SUDHL5 (cell line): ENCODE measurements around the gene MCF2L.

- PRO-cap: no peak
Measured at GRCh38 chr13:111372621-111373079, 52.2 kb downstream of the TEX29 start.

- PRO-cap: no peak
Measured at GRCh38 chr13:111892787-111893604, 174.0 kb upstream of the SOX1 start.

DNA sequence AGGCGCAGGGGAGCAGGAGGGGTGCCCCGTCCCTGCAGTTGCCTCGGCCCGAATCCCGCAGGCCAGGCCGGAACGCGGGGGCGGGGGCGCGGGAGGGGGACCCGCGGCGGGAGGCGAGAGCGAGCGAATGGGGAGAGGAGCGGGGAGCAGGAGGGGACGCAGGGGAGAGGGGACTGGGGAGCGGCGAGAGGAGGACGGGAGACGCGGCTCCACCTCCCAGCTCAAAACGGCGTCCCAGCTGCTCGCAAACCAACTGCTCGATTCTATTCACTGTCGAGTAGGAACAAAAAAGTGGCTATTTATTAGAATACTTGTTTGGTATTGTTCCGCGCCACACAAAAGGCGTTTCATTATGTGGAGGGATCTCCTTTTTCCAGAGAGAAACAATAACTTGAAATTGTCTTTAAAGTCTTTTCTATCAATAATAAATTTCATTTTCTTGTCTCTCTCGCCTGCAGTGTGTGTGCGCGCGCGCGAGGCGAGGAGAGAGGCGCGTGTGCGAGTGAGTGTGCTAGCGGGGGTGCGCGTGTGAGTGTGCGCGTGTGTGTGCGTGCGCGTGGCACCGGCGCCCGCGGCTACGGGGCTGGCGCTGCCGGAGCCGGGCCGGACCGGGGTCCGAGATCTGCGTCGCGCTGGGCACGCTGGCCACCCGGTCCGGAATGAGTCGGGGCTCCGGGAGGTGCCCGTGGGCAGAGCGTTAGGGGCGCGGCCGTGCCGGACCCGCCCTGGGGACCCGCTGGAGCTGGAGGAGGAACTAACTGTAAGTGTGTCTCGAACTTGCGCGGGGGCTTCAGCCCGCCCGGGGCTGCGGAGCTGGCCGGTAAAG is 10.5 kb upstream of the SOX1 start:
- PRO-cap: no peak

DNA sequence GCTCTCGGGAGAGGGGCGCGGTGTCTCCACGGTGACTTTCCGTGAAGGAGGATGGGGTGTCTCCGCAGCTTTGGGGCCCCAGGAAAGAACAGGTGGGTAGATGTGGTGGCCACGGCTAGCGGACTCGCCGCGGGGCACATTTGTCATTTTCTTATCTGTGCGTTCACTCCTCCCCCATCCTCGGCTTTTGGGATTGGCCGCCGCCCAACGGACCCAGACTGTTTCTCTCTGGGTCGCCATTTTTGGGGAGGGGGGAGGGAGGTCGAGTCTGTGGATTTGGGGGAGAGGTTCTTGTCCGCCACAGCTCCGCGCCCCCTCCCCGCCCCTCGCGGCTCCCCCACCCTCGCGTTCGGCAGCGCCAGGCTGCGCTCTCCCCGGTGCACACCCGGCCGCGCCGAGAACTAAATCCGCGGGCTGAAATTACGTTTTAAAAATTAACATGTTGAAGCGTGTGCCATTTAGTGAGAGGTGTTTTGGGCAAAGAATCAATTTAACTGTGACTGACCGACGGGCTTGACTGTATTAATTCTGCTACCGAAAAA is 9.8 kb upstream of the SOX1 start:
- PRO-cap: no peak

GRCh38 chr13:112163778-112164019 is 96.8 kb downstream of the SOX1 start:
- PRO-cap: no peak

- PRO-cap: no peak
Measured at GRCh38 chr13:112229975-112230464, 146.1 kb upstream of the SPACA7 start.

DNA sequence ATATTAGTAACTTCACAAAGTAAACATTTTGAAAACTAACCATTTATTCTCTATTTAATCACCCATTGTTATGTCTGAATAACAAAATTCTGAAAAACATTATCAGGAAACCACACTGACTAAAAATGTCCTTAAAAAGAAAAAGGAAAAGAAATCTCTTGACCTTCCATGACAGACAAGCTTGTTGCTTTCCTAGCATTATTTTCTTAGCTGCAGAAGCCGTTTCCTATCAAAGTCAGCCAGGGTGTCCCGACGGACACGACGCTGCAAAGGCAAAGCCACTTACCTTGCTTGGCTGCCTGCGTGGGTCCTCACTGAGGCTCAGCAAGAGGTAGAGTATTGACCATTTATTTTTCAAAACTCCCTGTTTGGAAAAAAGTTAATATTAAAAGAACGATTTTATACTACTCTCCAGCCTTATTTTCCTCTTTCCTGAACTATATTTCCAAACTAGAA is 28.9 kb downstream of the TUBGCP3 start:
- PRO-cap: no peak

DNA sequence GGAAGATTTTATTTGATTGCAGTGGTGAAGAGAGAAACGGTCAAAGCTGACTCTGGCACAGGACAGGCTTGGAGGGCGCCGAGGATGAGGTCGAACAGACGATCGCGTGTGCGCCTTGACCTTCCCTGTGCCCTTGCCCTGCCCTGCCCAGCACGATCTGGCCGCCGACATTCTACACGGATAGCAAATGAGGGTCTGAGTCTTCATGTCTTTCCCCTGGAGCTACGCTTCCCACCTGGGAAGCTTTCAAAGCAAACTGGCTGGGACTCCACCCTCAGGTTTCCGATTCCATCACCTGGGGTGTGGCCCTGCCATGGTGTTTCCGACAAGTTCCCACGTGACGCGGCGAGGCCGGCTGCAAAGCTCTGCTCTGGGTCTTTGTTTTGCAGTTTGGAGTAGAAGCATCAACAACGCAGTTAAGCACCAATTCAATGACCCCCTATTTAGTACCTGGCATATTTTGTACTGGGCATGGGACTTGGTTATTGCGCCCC is 50.4 kb upstream of the TUBGCP3 start:
- PRO-cap: no peak

DNA sequence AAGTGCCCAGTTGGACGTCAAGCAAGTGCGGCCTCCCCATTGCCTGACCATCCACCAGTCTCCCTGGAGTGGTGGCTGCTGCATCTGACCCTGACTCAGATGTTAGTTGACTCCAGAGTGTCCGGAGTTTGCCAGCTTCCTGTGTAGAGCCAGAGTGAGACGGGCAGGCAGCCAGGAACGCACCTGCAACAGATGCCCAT is 45.9 kb upstream of the ATP11A start:
- PRO-cap: no peak

GRCh38 chr13:112688383-112688954 is 1.4 kb upstream of the ATP11A start:
- PRO-cap: no peak

DNA sequence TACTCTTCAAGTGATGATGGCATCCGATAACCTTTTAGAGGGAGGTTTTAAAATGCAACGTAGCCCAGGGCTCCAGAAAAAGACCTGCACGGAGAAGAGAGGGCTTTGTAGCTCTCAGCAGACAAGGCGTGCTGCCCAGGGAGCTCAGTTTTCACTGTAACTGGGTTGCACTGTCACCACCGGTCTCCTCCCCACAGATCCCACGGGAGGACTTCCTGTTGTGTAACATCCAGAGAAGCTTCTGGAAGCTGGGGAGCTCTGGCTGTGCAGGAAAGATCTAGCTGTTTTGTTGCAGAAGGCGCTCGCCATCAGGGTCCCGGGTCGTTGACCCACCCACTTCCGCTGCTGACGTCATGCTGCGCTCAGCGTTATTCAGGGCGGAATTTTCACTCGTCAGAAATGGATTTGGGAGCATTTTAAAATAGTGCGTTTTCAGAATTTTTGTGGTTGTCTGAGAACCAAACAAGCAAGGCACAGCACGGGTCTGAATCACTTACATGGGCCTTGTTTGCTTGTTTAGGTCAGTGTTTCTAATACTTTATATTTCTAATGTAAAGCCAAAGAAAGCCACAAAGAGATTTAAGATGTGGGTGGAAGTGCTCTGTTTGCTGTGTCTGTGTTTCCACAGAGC is 50.8 kb downstream of the ATP11A start:
- PRO-cap: no peak

- PRO-cap: no peak
Measured at GRCh38 chr13:112743209-112744135, 53.6 kb downstream of the ATP11A start.

DNA sequence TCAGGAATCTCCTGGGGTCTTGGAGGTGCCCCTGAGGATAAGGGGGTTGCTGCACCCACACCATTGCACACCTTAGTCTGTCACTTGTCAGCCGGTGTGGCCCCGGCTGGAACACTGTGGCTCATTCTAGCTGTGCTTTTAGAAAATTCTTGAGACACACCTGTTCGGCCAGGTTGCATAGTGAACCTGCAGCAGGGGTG is 71.8 kb downstream of the ATP11A start:
- PRO-cap: no peak

DNA sequence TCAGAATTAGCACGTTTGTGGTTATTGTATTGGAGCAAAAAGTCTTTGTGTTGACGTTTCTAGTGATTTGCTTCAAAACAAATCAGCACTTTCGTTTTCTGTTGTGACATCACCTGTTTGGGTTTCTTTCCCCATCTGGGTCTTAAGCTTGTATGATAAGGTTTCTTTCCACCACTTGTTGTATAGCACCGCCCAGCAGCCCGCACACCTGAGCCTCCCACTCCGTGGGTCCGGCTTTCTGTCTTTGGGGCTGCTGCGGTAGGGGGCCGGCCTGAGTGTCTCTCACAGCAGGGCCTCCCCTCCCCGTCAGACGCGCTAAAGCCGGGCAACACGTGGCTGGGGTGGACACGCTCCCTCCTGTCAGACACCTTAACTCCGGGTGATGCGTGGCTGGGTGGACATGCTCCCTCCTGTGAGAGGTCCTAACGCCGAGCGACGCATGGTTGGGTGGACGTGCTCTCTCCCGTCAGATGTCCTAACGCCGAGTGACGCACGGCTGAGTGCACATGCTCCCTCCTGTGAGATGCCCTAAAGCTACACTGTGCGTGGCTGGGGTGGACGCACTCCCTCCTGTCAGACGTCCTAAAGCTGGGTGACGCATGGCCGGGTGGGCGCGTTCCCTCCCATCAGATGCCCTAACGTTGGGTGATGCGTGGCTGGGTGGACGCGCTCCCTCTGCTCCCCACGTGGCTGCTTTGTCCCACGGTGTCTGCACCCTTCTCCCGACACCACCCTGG is 126.2 kb upstream of the MCF2L start:
- PRO-cap: no peak

DNA sequence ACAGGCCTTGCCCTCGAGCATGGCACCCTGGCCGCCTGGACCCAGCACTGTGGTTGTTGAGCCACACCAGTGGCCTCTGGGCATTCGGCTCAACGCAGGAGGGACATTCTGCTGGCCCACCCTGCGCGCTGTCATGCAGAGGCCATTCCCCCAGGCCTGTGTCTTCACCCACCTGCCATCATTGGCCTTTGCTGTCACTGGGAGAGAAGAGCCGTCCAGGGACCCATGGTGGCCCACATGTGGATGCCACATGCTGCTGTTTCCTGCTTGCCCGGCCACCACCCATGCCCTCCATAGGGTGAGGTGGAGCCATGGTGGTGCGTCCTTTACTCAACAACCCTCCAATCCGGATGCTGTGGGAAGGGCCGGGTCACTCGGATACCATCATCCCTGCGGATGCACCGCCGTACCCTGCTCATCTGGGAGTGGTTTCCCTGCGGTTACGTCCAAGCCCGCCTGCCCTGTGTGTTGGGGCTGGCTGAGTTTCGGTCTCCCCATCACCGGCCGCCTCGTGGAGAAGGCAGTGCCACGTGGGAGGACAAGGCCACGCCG is 86.8 kb upstream of the MCF2L start:
- PRO-cap: no peak

DNA sequence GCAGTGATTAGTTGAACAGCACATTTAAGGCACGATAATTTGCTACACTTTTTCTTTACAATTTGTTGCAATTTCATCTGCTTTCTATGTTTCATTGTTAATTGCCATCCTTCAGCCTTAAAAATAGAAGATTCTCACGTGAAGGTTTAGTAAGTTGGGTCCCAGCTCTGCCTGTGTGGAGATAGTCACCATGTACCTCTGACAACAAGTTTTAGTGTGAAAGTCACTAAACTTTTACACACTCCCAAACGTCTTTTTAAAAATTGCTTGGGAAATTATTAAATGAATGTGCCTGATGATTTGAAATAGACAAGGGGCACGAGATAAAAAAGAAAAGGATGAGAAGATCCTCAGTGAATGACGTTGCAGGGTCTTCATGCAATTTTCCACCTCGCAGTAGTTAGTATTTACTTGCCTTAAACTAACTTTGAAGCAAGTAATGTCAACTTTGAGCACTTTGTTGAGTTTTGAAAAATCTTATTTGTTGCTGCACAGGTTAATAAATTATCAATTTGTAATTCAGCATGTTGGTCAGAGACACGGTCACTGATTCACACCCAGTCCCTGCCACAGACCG is 84.7 kb upstream of the MCF2L start:
- PRO-cap: no peak

- PRO-cap: no peak
Measured at GRCh38 chr13:112968969-112970015, at the start of gene MCF2L. TSS of gene MCF2L (plus strand) at chr13:112969214.

DNA sequence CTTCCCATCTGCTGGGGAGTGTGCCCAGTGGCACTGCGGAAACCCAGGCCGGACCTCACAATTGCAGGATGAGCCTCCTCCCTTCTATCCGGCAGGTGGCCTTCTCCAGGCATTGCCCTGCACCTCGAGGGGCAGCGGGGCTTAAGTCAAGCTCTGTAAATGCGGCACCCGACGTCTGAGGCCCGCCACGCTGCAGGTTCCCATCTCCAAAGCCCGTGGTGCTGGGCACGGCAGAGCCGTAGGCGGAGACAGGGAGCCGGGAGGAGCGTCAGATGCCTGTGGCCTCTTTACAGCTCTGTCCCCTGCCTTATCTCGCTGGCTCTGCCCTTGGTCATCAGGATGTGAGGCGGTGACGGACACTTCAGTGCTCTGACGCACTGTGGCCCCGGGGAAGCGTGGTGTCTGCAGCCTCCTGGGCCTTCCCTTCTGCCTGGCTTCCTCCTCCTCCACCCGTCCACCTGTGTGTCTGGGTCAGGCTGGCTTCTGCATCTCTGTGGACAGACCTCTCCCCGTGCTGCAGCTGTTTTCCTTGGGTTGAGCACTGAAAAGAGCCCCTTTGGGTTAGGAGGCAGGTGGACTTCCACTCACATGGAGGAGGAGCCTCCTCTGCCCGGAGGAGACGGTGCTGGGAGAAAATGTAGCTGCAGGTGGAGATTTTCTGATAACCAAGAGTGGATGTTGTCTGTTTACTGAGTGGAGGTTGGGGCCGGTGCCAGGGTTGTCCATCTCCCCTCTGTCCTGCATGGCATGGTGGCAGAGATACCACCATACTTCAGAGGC is 14.5 kb downstream of the MCF2L start:
- PRO-cap: no peak

GRCh38 chr13:112995509-112996327 is 26.7 kb downstream of the MCF2L start:
- PRO-cap: no peak

- PRO-cap: no peak
Measured at GRCh38 chr13:113030539-113031502, 61.8 kb downstream of the MCF2L start.